Mononuclear cell (primary cell): Measurements from ENCODE around the genes AMMECR1L and POTEF.

DNA sequence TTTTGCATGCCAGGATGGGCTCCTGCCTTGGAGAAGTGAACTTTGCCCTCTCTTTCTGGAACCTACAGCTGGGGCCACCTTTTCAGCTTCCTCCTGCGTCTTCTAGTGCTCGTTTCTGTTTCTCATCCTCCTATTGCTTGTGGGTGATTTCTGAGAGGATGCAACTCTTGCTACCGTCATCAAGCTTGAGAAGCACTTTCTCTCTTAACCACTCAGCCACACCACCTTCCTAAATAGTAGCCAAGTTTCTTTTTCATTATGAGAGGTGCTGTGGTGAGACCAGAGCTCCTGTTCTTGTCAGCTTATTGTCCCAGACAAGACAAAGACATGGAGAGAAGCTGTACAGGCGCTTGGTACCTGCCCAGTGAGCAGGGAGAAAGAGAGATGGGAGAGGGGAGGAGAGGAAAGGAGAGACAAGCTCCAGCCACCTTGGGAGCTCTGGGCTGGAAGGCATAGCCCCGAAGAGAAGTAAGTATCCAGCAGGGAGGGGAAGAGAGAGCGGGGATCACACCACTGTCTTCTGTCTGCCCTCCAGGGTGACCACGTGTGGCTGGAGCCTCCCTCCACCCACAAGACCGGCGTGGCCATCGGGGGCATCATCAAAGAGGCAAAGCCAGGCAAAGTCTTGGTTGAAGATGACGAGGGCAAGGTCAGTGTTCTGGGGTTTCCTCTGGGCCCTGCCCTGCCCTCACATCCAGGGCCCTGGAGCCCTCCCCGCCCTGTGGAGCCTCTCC, 28.3 kb downstream of the MYO7B start:
- RRBS, result no CpG with 5 or more reads among the region's 12 CpGs

- RRBS, result no CpG with 5 or more reads among the region's 12 CpGs
Observed at GRCh38 chr2:127628505-127629237, 17.3 kb upstream of the GPR17 start.

- RRBS, result under 1% methylated on average over 11 of the region's 92 CpGs
Observed at GRCh38 chr2:127885731-127886611, at the start of gene AMMECR1L. AMMECR1L (minus strand) TSS chr2:127885956.

DNA sequence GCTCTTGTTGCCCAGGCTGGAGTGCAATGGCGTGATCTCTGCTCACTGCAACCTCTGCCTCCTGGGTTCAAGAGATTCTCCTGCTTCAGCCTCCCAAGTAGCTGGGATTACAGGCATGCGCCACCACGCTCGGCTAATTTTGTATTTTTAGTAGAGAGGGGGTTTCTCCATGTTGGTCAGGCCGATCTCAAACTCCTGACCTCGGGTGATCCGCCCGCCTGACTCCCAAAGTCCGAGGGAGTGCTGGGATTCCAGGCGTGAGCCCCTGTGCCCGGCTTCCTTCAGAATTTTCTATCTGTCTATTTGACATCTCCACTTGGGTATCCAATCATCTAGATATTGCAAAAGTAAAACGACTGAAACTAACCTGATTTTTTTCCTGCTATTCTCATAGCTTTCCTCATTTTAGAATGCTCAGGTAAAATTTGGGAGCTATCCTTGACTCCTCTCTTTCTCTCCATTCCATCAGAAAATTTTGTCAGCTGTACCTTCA, 54.5 kb downstream of the SAP130 start:
- RRBS, result no CpG with 5 or more reads among the region's 12 CpGs

GRCh38 chr2:128028184-128028790, 428 bp upstream of the SAP130 start:
- RRBS, result 1% methylated on average over 33 of the region's 57 CpGs

DNA sequence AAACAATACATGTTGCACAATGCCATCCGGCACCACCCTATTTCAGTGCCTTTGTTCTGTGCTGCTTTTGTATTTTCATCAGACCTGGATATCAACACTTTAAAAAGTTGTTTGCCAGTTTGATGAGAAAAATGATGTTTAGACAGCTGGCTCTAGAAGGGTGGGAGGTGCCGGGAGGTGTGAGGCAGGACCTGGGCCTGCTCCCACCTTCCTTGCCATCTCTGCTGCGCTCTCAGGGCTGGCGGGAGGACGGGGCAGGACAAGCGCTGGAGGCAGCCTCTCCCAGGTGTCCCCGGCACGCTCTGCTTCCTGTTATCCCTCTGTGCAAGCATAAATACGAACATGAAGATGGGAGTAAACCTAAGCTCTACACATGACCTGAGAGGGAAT, 103.7 kb downstream of the HS6ST1 start:
- RRBS, result 100% methylated on average over 1 of the region's 9 CpGs

DNA sequence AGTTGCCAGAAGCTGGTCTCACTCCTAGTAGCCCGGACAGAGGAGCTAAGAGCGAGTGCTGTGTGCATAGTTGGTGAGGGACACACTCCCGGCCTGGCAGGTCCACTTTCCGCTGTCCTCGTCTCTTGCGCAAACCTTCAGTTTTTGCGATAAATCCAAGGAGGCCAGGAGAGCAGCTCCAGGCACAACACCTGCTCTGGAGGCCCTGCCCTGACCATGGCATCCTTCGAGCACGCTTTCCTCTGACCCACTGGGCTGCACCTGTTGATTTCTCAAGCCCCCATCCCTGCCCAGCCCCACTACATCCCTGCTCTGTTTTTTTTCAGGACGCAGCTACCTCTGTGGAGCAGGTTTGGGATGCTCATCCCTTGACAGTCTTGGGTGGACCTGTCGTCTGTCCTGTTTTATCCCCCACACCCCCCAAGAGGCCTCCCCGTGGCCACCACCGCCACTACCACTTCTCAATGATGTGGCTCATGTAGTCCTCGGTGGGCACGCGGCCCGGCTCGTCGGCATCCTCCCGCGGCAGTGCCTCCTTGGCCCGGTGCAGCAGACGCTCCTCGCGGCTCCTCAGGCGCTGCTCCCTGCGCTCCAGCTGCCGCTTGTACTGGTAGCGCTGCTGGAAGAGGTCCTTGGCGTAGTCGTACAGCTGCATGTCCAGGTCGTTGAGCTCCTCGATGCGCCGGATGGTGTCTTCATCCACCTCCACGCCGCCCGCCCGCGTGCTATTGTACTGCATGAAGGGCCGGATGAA, 50.8 kb downstream of the HS6ST1 start:
- RRBS, result no CpG with 5 or more reads among the region's 41 CpGs

DNA sequence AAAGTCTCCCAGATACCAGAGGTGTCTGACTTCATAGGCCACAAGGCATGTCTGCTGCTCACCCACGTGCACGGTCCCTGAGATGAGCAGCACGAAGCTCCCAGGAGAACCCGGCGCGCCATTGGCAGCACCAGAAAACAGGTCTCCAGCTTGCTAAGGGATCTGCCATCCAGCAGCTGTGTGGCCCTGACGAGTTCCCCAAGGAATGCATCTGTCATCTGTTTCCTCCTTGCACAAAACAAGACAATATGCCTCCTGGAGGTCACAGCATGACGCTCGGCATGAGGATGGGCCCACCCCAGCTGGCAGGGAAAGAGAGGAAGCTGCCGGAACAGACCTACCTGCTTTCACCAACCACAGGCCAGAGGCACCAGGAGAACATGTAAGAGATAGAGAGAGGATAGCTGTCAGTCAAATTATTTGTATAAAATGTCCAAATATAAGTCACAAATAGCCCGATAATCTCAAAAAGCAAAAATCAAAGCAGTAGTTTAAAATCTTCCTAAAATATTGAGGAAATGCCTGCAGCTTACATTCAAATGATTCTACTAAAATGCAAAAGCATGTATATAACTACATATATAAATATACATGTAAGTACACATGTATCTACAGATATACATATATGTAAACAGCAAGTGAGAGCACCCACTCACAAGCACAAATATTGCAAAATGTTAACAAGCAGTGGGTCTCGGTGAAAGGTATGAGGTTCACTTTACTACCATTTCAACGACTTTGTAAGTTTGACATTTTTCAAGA, 29.0 kb downstream of the HS6ST1 start:
- RRBS, result no CpG with 5 or more reads among the region's 13 CpGs

- RRBS, result no CpG with 5 or more reads among the region's 61 CpGs
Observed at GRCh38 chr2:128318264-128318693, 389 bp downstream of the HS6ST1 start.

- RRBS, result no CpG with 5 or more reads among the region's 9 CpGs
Observed at GRCh38 chr2:128595069-128595580, 276.5 kb upstream of the HS6ST1 start.

DNA sequence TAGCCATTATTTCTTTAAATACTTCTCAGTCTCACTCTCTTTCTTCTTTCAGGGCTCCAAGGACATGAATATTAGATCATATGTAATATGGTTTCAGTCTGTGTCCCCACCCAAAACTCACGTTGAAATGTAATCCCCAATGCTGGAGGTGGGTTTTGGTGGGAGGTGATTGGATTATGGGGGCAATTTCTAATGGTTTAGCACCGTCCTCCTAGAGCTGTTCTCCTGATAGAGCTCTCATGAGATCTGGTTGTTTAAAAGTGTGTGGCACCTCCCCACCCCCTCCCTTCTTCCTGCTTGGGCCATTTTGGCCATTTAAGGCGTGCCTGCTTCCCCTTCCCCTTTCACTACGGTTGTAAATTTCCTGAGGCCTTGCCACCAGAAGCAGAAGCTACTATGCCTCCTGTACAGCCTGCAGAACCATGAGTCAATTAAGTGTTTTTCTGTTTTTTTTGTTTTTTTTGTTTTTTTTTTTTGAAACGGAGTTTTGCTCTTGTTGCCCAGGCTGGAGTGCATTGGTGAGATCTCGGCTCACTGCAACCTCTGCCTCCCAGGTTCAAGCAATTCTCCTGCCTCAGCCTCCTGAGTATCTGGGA, 335.7 kb upstream of the HS6ST1 start:
- RRBS, result no CpG with 5 or more reads among the region's 6 CpGs

- RRBS, result no CpG with 5 or more reads among the region's 13 CpGs
Observed at GRCh38 chr2:129192735-129193547, 786.5 kb upstream of the RAB6C start.

- RRBS, result no CpG with 5 or more reads among the region's 5 CpGs
Observed at GRCh38 chr2:129607101-129607488, 372.4 kb upstream of the RAB6C start.

DNA sequence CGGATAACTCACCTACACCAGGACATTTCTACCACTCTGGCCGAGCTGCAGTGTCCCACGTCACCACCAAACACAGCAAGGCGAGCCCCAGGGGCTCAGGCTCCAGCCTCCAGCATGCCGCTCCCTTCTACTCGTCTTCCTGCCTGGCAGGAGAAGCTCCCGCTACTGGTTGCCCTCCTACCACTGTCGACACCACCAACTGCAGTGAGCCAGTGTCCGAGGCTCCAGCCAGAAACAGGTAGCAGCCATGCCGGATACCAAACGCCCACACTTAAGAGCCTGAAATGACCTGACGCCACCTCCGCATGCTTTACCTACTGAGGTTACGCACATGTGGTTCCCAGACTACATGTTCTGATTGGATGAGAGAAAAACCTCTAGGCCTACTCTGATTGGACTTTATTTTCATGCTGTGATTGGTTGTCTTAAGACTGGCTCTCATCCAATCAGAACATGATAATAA, at the start of gene POTEF:
Gene POTEF, minus strand, starts transcription at position 163 of the 463 bp plus-strand sequence.
- RRBS, result no CpG with 5 or more reads among the region's 14 CpGs

DNA sequence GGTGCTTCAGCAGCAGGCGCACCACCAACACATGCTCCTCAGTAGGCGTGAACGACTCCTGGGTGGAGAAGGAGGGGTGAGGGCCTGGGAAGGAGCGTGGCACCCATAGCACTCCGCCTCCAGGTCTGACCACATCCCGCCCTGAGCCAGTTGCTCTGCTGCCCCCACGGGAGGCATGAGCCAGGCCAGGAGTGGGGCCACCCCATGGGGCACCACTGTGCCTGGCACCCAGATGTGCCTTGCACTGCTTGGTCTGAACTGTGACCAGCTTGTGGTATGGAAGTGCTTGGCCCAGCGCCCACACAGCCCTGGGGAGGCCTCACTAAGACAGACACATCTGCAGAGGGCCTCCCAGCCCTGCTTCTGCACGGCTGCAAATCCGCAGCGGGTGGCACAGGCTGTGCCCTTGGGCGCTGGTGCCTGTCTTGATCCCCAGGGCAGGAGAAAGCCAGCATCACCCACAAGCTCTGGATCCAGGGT, 12.5 kb upstream of the CCDC74B start:
- RRBS, result no CpG with 5 or more reads among the region's 12 CpGs

DNA sequence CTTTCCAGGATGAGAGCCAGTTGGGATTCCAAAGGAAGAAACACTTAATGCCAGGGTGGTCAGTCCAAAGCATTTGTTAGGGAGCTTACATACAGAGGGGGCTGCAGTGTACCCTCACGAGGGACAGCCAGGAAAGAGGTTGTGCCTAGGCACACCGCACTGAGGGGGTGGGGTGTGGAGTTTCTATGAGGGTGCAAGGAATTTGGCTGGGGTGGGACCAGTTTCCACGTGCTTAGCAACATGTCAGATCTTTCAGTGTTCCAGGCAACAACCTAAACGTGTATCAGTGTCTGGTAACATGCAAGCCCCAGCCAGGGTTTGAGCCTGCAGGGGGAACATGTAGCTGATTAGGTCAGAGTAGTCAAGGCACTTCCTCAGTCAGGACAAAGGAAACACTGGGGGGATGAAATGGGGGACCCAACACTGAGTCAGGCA, 7.0 kb downstream of the MZT2B start:
- RRBS, result no CpG with 5 or more reads among the region's 4 CpGs

- RRBS, result no CpG with 5 or more reads among the region's 4 CpGs
Observed at GRCh38 chr2:131127054-131127488, 21.9 kb downstream of the PLEKHB2 start.

- RRBS, result no CpG with 5 or more reads among the region's 11 CpGs
Observed at GRCh38 chr2:131484939-131485425, 7.2 kb downstream of the MZT2A start.

DNA sequence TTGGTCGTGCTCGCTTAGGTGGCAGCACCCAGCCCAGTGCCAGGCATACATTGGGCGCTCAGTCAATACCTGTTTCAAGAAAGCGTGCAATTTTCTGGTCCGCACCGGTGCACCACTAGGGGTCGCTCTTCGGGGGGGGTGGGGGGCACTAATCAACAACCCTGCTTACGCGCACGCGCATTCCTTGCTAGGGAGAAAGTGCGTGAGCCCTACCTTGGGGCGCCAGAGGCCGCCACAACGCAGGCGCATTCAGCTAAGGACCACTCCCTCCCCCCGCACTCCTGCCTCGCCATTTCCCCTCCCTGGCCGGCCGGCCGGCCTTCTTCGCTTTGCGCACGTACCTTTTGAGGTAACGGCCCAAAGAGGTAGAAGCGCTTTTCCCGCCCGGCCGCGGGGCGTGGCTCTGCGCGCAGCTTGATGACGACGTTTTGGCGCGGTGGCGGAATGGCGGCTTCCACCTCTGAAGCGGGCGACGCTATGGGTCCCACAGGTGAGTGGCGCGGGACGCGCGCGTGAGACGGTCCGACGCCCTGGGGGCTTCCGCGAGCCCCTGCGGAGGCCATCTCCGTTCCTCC, 541 bp upstream of the MZT2A start:
- RRBS, result under 1% methylated on average over 7 of the region's 56 CpGs

- RRBS, result 9% methylated on average over 5 of the region's 39 CpGs
Observed at GRCh38 chr2:132346764-132347860, 69.5 kb upstream of the GPR39 start.